Mesangial cell (primary cell): ENCODE measurements around a stretch of chr9.

GRCh38 chr9:2299123-2299600 lies 284.0 kb downstream of the SMARCA2 start:
- RAMPAGE, long total RNA: no peak

DNA sequence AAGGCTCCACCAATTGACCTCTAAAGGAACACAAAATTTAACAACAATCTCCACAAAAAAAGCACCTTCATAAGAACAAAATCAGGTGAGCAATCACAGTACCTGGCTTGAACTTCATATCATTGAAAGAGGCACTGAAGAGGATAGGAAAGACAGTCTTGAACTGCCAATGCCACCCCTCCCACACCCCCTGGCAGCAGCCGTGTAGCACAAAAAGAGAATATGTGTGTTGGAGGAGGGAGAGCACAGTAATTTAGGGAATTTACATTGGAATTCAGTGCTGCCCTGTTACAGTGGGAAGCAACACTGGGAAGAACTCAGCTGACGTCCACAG lies 62.5 kb upstream of the VLDLR start:
- RAMPAGE, long total RNA: no peak

DNA sequence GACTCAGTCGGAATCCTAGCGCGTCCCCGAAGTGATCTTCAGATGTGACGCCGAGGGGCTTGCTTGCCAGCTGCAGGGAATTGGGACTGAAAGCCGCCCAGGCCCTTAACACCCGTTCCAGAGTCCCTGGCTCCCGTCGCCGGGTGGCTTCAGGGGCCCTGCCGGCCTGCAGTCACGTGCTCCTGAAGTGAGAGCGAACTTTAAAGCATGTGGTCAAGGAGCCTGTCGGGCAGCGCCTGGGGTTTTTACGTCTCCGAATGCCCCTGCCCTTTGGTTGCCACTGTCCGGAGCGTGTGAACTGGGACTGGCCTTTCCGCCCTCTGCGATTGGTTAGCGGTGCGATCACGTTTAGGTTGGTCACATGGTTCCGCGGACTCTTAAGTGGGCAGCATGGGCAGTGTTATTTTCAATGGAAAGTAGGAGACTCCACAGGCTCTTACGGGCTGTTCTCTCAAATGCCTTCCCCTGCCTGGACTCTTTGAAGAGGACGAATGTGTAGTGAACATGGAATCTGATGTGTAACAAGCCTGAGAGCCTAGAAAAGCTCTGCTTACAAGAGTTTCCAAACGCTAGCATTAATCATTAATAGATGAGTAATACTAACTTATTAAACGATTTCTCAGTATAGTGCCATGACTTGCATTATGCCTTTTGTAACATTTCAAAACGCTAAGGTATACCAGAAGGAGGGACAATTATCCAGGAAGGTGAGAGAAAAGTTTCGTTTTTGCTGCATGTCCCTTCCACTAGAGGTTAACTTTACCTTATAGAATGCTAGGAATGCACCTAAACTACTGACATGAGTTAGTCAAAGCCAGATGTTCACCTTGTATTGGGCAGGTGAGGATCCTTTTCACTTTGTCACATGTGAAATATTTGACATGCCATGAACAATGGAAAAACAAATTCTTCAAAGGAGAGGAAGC lies 2.0 kb downstream of the VLDLR start:
- RAMPAGE, long total RNA: no peak

DNA sequence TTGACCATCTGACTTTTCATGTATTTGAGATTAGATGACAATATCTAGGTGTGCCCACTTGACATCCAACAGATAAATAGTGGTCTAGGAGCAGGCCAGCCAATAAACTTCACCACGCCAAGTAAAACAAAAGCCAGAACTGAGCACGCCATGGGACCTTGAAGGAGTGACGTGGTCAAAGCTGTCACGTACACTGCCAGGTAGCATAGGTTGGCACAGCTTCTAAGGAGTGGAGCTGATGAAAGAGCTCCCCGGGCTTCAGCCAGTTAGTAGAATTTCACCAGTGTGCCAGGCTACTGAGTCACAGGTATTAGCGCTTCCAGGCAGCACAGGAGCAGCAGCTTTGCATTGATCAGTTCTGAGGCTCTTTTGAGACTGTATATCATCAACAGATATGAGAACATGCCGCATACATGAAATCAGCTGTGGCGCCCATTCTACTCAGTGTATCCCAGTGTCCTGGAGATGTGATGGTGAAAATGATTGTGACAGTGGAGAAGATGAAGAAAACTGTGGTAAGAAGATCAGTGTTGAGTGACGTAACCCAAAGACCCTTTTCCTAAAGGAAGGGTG lies 19.5 kb downstream of the VLDLR start:
- RAMPAGE, long total RNA: no peak

GRCh38 chr9:2718167-2718620 lies 884 bp downstream of the KCNV2 start:
- RAMPAGE, long total RNA: no peak

- RAMPAGE, long total RNA: no peak
These were observed 10.9 kb downstream of the KCNV2 start for GRCh38 chr9:2728240-2728539.

DNA sequence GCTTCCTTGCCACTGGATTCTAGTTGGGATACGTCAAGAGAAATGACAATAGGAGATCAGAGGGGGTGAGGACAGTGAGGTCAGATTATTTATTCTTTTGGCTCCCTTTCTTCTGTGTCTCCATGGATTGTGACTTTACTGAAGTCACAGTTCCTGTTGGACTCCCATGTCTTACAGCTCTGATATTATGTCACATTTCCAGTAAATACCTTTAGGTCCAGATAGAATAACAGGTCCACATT lies 153.0 kb upstream of the PUM3 start:
- RAMPAGE, long total RNA: no peak

DNA sequence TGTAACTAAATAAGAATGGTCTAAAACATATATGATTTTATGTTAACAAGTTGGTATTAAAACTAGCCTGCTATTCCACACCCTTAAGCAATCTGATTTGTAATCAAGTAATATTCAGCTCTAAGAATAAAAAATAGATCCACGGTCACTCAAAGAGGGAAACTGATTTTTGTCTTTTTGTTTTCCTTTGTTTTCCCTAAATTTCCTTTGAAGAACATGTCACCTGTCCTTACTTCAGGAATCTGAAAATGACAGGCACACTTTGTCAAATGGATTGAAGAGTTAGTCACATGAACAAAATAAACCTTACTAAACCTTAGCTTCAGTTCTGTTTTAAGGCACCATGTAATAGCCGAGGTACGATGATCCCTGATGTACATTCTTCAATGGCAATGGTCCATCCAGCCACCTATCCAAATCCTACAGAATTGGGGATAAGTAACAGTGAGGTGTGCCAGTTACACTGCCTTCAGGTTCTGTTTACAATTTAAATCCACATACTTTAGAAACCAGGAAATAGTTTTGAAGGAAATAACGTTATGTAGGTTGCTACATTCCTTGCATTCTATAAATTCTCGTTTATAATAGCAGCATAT lies 302.2 kb downstream of the RFX3 start:
- RAMPAGE, long total RNA: no peak

DNA sequence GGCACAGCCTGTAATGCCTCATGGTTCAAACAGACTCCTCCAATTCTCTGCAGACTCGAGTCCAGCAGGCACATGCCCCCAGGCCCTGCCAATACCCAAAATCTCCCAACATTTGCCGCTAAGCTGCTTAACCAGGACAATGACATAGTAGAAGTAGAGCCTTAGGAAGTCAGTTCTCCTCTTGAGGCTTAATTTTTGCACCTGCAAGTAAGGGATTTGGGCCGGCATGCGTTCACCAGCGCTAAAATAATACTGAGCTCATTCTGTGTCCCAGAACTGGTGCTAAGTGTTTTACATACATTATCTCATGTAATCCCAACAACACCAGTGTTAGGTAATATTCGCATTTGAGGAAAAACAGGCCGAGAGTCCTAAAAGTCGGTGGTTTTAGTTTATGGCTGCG lies 1.4 kb upstream of the RFX3 start:
- RAMPAGE, long total RNA: no peak

DNA sequence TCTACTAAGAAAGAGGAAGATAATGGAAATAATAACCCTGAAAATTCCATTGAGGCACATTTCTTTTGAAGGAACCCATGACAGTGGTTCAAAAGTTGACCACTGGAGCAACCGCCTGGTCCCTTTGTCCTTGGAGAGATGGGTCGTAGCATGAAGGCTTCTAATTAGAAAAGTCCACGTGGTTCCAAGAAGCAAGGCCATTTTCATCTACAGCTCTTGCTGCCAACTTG lies 314.7 kb upstream of the RFX3 start:
- RAMPAGE, long total RNA: no peak

DNA sequence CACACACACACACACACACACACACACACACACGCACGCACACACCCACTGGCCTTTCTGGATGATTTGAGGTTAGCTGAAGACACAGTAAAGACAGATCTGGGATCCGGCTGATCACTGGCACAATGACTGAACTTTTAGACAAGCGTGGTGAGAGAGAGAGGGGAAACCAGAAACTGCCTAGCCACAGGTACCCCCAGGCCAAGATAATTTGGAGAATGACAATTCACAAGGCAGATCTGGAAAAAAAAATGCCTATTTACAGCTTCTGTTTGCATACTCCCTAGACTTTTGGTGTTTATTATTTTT lies 348.1 kb downstream of the GLIS3 start:
- RAMPAGE, long total RNA: no peak

DNA sequence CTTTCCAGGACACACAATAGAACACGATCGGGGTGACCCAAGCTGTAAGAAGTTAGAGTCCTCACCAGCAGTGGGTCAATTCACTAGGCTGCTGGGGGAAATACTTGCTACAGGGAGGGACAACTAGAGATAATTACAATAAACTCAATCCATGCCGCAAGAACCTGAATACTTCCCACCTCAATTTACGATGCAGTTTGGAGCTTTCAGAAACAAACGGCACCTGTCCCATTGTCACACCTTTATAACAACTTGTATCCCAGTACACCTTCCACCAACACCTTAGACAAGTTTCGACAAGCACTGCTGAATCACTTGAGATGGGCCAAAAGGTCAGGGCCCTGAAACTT lies 194.1 kb downstream of the GLIS3 start:
- RAMPAGE, long total RNA: no peak

- RAMPAGE, long total RNA: no peak
These were observed 190.0 kb downstream of the GLIS3 start for GRCh38 chr9:4109714-4110443.

- RAMPAGE, long total RNA: no peak
These were observed 2.9 kb downstream of the GLIS3 start for GRCh38 chr9:4297045-4297365.

- RAMPAGE, long total RNA: no peak
These were observed 18.2 kb downstream of the SLC1A1 start for GRCh38 chr9:4508128-4509183.

DNA sequence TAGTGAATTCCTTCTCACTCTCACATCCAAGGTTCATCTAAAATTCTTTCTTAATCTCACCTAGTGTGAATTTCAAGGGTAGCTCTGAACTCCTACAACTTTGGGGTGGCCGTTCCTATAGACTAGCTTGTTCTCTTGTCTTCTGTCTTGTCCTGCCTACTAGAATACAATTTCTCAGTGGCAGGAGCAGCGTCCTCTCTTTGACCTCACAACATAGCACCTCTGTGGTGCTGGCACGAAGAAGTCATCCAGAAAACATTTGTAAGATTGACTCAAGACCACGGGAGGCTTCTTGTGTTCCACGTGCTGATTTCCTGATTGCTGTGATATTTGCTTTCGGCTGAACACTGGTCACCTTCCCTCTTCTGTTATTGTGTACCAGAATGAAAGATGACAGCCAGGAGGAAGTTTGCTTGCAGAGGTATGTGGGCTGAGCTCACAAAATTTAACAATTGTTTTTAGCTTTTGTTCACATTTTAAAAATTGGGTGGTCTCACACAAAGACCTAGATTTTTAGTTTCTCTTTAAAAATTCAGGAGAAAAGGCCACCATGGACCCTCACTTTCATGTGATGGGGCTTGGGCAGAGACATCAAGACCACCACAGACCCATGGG lies 27.1 kb downstream of the SLC1A1 start:
- RAMPAGE, long total RNA: no peak

DNA sequence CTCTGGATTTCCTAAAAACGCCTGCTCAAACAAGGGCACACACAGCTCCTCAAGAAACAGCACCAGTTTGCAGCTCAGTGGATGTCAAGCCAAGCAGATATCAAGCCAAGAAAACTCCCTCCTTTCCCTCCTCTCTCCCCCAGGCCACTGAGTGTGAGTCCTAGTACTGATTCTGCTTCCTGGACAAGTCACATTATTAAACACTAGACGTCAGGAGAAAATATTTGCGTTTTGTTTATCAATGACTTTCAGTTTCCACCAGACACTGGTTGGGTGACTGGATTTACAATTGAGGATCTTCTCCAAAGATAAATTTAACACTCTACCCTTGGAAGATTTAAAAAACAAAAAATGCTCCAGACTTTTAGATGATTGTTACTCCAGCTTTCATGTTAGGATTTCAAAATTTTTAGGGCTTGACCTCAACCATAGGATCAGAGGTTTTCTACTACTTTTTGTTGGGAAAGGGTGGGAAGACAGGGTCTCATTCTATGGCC lies 59.7 kb downstream of the SLC1A1 start:
- RAMPAGE, long total RNA: no peak

GRCh38 chr9:4605576-4606067 lies 56.5 kb upstream of the PLPP6 start:
- RAMPAGE, long total RNA: no peak

- RAMPAGE, long total RNA: no peak
These were observed 5.5 kb upstream of the PLPP6 start for GRCh38 chr9:4656585-4657067.

DNA sequence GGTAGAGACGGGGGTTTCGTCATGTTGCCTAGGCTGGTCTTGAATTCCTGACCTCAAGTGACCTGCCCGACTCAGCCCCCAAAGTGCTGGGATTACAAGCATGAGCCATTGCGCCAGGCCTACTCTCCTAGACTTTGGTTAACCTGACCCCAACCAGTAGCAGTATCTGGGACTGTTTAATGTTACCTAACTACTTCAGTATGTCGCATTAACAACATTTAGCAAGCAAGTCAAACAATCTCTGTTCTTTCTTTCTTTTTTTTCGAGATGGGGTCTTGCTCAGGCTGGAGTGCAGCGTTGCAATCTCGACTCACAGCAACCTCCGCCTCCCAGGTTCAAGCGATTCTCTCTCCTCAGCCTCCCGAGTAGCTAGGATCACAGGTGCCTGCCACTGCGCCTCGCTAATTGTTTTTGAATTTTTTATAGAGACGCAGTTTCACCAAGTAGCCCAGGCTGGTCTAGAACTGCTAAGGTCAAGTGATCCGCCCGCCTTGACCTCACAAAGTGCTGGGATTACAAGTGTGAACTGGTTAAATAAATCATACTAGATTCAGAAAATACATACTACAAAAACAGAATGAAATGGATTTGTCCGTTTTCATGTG lies 1.9 kb downstream of the AK3 start:
- RAMPAGE, long total RNA: no peak